Islet of Langerhans (tissue), 1 donor: Measurements from ENCODE around the gene SLC9A3.

- RRBS = no CpG with 5 or more reads among the region's 16 CpGs
Observed at GRCh38 chr5:92546-93088, 649 bp downstream of the PLEKHG4B start.

- RRBS = no CpG with 5 or more reads among the region's 21 CpGs
Observed at GRCh38 chr5:193949-194704, 2.8 kb downstream of the LRRC14B start.

GRCh38 chr5:205346-206253, 12.4 kb downstream of the CCDC127 start:
- RRBS = 97% methylated on average over 1 of the region's 28 CpGs

GRCh38 chr5:220135-220406, 2.0 kb downstream of the SDHA start:
- RRBS = no CpG with 5 or more reads among the region's 2 CpGs

GRCh38 chr5:239181-239742, 21.1 kb downstream of the SDHA start:
- RRBS = no CpG with 5 or more reads among the region's 8 CpGs

DNA sequence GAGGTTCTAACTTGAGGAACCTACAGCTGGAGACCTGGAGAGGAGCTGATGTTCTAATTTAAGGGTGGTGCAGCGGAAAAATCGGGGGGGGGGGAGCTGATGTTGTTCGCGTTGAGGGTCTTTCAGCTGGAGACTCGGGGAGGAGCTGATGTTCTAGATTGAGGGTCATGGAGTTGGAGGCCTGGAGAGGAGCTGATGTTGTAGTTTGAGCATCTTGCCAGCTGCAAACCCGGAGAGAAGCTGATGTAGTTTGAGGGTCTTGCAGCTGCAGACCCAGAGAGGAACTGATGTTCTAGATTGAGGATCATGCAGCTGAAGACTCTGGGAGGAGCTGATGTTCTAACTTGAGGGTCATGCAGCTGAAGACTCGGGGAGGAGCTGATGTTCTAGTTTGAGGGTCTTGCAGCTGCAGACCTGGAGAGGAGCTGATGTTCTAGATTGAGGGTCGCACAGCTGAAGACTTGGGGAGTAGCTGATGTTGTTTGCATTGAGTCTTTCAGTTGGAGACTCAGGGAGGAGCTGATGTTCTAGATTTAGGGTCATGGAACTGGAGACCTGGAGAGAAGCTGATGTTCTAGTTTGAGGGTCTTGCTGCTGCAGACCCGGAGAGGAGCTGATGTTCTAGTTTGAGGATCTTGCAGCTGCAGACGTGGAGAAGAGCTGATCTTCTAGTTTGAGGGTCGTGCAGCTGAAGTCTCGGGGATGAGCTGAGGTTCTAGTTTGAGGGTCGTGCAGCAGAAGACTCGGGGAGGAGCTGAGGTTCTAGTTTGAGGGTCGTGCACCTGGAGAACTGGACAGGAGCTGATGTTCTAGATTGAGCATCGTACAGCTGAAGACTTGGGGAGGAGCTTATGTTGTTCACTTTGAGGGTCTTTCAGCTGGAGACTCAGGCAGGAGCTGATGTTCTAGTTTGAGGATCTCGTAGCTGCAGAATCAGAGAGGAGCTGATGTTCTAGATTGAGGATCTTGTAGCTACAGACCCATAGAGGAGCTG, 11.0 kb downstream of the PDCD6 start:
- RRBS = no CpG with 5 or more reads among the region's 17 CpGs

DNA sequence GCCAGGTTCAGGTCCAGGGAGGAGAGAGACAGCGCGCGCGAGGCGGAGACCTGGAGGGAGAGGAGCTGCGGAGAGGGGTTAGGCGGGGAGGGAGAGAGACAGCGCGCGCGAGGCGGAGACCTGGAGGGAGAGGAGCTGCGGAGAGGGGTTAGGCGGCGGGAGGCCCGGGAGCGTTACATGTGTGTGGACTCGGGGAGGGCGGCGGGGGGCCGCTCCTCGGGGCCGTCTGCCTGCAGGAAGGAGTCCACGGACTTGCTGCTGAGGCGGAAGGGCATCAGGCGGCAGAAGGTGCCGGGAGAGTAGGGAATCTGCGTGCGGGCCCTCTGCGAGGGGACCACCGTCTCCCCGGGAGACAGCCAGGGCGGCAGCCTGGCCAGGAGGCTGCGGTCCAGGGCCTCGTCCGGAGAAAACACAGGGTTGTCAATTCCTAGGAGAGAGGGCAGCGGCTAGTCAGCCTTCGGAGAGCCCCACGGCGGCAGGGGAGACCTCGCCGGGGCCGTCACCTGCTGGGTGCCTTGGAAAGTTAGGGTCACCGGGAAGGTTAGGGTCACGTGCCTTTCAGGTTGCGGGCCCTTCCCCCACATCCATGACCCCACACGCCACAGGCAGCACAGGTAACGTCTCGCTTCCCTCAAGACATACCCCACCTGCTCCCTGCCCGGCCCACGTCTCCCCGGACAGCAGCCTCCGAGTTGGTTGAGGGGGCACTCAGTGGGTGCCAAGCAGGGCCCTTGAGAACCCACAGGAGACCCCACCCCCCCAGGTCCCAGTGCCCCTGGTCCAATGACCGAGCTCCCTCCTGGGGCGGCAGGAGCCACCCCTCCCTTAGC, 31.9 kb downstream of the EXOC3 start:
- RRBS = 9% methylated on average over 16 of the region's 55 CpGs

- RRBS = no CpG with 5 or more reads among the region's 31 CpGs
Observed at GRCh38 chr5:505781-506571, 18.3 kb downstream of the SLC9A3 start.

DNA sequence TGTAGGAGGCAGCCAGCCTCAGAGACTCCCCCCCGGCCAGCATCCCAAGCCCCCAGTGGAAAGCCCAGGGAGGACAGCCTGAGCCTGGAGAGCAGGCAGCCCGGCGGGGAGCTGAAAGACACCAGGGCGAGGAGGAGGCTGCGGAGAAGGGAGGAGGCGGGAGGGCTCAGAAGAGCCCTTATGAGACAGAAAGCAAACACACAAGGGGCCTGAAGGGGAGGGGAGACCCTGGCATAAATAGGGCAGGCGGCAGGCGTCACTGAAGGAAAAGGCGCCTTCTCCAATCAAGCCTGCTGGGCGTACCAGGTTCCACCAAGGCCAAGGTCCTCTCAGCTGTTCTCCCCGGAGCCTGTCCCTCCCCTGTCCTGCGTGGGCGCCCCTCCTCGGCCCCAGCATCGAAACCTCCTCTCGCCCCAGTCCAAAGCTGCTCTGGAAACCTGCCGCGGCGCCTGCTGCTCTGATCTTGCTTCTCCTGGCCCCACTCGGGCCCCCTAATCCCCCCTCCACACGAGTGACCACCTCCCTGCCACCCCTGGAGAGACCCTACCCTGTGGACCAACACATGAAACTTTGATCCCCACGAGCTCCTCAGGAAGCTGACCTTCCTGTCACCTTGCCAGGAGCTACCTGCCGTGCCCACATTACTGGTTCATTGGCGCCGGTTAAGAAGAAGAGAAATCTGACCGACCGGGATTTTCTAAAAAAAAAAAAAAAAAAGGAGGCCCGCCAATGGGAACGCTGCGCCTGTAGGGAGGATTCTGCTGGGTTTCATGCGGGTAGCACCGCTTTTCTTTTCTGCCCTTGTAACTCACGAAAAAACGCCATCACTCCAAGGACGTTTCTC, 1.1 kb downstream of the SLC9A3 start:
- RRBS = 16% methylated on average over 2 of the region's 35 CpGs

GRCh38 chr5:524318-524729, at the start of gene SLC9A3:
SLC9A3 (minus strand) TSS chr5:524449.
- RRBS = 3% methylated on average over 37 of the region's 62 CpGs

GRCh38 chr5:622862-623270, 10.7 kb downstream of the CEP72 start:
- RRBS = no CpG with 5 or more reads among the region's 16 CpGs

- RRBS = 76% methylated on average over 10 of the region's 31 CpGs
Observed at GRCh38 chr5:757529-758638, 26.6 kb downstream of the ZDHHC11B start.

DNA sequence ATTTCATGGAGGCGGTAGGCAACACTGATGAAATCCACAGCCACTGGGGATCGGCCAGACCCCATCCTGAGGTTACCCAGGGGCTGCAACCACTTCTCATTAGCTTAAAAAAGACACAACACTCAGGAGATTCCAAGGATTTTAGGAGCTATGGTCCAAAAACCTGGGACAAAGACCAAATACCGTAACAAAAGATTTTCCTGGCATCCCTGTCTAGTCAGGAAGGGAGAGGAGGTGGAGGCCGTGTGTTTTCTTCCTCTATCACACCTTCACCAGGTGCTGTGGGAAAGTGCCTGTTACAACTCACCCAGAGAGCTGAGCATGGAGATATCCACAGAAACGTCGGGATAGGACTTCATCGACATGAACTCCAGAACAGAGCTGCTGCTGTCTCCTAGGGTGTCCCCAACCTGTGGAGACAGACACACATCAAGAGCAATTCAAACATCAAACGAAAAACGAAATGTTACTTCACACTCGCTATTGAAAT, 19.4 kb upstream of the ZDHHC11 start:
- RRBS = no CpG with 5 or more reads among the region's 10 CpGs

GRCh38 chr5:891051-892148, 1.2 kb downstream of the BRD9 start:
- RRBS = no CpG with 5 or more reads among the region's 51 CpGs

DNA sequence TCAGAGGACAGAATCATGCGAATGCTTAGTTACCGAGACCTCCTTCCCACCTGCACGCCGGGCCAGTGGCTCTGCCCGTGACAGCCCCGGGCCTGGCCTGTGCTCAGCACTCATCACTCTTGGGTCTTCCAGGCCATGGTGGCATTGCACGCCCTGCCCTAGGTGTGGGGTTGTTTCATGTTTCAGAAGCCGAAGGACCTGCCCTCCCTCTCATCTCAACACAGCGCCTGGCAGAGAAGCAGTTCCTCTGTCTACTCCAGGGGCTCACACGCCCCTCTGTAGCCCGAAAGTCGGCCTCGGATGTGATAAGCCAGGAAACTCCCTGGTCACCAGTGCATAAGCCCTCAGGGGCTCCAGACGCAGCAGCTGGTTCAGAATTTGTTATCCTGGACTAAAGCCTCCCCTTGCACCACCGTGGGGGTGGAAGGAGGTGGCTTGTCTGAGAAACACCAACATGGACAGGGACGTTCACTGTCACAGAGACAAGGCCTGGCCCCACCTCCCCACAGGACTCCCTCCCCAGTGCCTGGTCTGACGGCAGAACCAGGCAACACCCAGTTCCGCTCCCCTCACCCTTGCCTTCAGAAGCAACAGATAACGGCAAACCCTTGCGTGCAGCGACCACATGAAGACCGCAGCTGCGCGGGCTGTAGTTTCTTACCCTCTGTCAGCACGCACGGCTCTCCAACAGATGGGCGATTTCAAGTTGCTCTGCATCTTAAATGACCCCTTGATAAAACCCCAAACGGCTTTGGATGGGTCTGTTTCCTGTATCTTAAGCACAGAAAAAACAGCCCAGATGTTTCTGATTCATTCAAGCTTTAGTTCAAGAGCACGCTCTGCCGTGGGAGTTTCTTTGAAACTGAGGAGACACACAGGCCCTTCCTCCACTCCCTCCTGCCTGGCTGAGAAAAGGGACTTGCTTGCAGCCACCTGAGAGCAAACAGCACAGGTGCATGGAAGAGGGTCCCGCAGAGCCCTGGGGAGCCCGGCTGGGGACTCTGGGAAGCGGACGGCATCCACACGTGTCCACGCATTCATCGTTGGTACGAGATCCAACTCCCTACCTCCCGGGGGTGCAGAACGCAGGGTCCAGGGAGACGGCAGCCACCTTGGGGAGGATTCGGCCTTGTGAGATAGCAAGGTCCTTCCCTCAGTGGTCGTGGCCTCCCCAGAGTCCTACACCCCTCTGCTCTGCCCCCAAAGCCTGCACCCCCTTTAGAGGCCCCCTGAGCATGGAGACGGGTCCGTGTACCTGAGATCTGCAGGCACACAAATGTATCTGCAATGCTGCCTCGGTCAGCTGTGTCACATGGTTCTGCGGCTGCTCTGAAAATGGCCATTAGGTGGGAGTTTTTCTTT, 44.7 kb upstream of the NKD2 start:
- RRBS = 81% methylated on average over 6 of the region's 47 CpGs

DNA sequence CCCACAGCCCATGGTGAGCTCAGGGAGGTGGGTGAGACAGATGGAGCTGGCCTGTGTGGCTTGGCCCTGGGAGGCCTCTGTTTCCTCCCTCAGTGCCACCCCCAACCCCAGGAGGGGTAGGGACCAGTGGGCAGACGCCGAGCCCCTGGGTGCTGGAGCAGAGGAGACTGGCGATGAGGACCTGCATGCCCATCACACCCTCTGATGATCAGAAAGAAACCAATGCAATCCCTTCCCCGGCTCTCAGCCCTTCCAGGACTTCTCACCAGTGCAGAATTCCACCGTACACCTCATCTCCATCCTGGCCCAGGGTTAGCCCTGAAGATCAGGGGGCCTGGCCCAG, 17.1 kb upstream of the NKD2 start:
- RRBS = no CpG with 5 or more reads among the region's 5 CpGs

DNA sequence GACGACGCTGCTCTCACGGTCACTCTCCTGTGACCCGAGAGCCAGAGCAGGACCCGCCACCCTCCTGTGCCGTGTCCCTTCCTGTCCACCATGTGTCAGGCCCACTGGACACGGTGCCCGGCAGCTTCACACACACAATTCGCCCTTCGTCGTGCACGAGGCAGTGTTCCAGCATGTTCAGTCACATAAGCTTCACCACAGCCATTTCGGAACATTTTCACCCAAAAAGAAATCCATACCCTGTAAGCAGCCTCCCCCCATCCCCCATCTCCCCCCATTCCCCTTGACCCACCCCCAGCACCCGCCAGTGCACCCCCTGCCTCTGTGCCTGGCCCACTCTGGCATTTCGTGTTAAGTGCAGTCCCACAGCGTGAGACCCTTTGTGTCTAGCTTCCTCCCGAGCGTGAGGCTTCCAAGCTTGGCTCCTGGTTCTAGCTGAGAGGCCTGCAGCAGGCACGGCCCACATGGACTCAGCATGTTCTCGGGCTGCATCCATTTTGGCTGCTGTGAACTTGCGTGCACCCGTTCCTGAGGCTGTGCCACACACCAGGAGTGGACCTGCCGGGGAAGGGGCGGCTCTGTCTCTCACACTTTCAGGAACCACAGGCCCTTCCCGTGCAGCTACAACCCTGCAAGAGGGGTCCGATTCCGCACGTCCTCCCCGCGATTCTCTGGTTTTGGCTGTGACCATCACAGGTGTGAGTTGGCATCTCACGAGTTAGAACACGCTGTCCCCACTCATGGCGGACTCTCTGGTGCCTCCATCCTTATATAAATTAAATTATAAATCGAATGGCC, 40.7 kb downstream of the NKD2 start:
- RRBS = no CpG with 5 or more reads among the region's 34 CpGs

- RRBS = 94% methylated on average over 9 of the region's 45 CpGs
Observed at GRCh38 chr5:1051268-1052373, 43.0 kb downstream of the NKD2 start.

- RRBS = 81% methylated on average over 8 of the region's 40 CpGs
Observed at GRCh38 chr5:1093036-1093749, 18.7 kb downstream of the SLC12A7 start.

DNA sequence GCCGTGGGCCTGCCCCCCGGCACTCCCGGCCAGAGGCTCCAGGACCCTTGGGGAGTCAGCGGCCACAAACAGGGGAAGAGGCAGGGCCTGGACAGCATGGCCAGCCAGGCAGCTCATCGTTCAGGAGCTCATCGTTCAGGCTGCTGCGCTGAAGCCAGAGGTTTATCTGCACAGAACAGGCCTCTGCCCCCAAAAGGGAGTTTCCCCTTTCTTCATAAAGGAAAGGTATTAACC, 6.5 kb downstream of the SLC12A7 start:
- RRBS = no CpG with 5 or more reads among the region's 7 CpGs